ENCODE measurements around a stretch of chr20.

GRCh38 chr20:7803561-7804345 is 136.5 kb downstream of the HAO1 start:
- PRO-cap = no peak

DNA sequence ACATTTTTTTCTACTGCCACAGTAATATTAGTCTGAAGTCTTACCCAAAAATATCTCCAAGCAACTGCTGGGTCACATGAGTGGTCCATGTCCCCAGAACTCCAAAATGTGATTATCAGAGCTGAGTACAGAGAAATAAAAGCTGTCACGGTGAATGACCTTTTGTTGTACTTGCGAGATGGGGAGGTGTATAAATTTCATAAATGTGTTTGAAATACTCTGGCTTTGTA is 2.5 kb downstream of the HAO1 start:
- PRO-cap = no peak

DNA sequence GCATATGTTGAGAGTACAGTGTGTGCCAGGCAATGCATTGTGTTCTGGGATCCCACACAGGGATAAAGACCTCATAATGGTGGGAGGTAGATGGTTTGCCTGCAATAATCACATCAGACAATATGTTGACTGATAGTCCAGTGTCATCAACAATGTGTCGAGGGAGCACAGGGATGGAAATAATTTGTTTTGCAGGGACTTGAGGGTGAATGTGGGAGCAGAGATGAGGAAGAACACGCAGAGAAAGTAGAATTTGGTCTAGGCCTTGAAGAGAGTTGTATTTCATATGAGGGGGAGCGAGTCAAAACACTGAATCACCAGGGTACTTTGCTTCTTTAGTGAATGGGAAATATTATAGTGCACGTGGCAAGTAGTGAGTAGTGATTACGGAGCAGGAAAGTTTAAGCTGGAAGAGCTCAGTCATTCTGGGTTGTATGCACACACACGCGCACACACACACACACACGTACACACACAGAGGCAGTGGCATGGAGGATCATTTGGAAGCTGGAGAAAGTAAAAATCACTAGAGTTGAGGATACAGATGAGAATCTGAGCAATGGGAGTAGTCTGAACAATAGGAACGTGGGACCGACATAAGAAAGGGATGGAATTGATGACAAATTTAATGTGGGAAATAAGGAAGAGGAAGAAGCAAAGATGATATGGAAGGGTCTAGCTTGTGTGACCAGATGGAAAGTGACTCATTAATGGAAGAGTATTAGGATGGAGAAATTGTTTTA is 70.8 kb downstream of the PLCB1 start:
- PRO-cap = no peak

DNA sequence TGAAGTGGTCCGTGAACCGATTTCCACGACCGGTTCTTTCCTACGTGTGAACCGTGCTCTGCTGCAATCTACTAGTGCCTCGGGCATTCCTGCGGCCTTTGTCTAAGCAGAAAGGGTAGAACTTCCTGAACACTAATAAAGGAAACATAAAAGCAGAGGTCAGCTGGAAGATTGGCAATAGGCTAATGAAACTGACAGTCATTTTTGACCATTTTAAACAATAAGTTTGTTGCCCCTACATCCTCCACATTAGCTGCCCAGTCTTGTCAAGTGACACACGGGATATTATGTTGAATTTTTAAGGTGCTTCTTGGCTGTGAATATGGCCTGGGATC is 410.1 kb downstream of the PLCB1 start:
- PRO-cap = no peak

GRCh38 chr20:8600986-8601215 is 468.0 kb upstream of the PLCB4 start:
- PRO-cap = no peak

DNA sequence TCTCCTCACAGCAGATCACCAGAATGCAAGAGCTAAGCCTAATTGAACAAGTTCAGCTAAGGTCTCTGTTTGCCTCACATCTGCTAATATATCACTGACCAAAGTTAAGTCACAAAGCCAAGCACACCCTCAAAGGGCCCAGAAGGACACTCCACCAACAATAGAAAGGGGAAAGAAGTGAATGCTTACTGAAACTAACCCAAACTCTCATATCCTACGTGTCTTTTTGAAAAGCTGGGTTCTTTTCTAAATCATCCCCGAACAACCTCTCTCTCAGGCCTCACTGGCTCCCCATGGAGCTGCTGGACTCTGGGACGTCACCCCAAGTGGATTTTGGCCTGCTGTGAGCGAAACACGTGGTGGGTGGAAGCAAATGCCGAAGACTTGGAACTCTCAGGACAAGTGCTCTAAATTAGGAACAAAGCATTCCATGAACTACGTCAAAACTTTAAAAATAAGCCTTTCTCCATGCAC is 167.5 kb upstream of the PLCB4 start:
- PRO-cap = no peak

DNA sequence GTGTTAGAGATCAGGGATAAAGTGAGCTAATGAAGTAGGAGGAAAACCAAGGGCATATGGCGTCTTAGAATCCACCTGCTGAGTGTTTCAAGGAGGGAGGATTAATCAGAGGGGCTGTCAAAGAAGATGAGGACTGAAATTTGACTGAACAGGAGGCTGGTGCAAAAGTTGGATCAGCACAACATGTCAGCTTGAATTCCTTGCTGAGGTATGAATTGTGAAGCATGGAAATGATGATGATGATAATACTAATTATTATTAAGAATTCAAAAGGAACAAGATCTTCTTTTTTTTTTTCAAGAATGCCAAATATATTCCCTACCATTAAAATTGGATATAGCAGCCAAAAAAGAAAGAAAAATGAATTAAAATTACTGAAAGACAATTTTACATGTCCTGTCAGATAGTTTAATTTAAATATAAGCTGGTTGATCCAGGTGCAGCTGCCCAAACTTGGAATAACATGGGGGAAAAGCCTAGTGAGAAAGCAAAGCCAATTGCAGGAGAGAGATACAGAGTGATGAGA is 39.5 kb downstream of the PLCB4 start:
- PRO-cap = no peak

DNA sequence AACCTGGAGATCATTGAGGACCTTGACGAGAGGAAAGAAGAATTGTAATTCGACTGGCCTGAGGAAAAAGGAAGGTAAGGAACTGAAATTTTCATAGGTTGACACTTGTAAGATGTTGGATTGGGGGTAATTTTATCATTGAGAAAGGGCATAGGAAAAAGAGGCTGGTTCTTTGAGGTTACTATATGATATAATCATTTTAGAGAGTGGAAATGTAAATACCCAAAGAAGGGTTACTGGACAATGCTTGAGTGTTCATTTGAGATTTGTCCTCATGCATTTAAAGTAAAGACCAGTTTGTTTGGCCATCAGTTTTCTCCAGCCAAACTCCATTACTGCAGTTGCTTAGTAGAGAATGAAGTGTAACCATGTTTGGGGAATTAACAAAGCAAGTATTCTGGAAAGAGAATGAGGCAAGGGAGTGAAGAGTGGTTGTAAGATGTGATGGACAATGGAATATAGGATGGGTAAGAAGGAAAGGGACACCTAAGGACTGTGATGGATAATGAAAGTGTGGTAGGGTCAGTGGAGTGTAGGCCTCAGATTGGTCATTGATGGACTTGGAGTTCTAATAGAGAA is 165.8 kb downstream of the PLCB4 start:
- PRO-cap = no peak

- PRO-cap = no peak
Measured at GRCh38 chr20:9261713-9262301, 192.9 kb downstream of the PLCB4 start.

GRCh38 chr20:9307552-9307994 is 206.8 kb upstream of the LAMP5 start:
- PRO-cap = no peak

DNA sequence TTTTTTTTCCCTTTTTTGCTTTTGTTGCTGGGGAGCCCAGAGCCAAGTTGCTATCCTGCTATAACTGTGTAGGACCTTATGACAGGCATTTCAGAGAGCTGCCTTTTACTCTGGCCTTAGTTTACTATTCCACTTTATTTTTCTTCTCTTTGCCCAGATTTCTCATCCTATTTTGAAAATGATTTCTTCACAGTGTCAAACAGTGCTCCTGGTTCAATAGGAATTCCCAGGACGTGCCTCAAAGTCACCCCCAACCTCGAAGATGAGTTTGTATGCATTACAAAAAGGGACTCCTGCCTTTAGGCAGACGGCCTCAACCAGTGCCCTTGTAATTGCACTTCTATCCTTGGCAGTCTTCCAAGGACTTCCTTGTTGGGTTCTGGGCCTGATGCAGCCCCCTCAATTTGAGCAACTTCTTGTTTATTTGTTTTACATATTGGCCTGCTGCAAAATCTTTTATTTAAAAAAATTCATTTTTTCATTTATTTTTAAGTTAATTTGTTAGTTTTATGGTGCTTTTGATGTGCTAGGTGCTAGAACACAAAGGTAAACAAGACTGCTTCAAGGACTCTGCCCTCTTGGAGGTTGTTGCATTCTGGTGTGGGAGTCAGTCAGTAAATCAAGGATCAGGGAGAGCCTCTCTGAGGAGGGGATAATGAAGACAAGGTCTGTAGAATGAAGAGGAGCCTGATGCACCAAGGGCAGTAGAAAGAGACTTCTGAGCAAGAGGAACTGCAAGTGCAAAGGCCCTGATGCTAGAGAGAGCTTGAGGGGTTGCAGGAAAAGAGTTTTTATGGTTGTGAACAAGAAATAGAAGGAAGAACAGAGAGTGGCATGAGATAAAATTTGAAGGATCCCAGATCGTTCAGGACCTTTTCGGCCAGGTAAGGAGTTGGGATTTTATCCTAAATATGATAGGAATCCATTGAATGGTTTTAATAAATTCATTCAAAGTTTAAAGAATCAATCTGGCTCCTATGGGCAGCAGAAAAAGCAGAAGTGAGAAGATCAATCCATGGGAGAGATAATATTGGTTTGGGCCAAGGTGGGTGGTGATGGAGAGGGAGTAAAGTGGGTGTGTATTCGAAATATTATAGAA is 181.4 kb upstream of the LAMP5 start:
- PRO-cap = no peak

DNA sequence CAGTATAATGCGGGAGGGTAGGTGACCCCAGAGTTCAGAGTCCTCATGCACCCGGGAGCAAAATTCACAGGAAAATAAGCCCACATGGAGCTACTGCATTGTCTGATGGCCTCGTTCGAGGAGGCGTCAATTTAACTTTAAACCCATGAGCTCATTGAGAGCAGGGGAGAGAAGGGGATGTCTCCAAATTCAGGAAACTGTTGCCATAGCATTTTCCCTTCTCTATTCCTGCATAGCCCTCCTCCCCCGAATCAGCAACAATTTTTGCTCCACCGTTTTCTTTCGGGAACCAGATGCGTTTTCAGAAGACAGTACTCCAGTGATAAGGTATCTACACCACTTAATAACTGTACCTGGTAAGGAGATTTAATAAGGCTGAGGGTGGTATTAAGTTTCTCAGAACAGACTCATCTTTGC is 315 bp upstream of the LAMP5 start:
- PRO-cap = no peak

- PRO-cap = no peak
Measured at GRCh38 chr20:9515611-9516238, 1.3 kb downstream of the LAMP5 start.

- PRO-cap = no peak
Measured at GRCh38 chr20:10397709-10397908, 36.4 kb downstream of the MKKS start.

DNA sequence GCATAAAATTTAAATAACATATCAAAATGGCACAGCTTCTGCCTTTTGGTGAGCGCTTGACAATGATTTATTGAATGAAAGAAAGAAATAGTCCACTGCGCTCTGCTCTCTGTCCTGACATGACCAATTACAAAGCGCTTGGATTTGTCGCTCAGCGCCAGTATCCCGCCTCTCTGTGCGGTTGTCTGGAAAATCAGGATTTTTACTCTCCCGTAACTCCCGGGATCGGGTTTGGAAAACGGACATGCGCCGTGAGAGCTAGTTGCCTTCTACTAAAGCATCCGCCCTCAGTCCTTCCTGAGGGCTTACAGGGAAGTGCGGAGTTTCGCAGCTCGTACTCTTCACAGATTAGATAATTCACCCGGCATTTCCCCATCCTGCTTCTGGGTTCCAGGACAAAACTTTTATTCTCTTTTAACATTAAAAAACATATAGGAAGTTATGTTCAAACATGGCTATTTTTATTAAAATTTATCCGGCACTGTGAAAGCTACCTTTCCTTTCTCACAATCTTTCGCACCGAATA is 428 bp upstream of the MKKS start:
- PRO-cap = unidirectional peak, plus-strand start at position 289 of the sequence

DNA sequence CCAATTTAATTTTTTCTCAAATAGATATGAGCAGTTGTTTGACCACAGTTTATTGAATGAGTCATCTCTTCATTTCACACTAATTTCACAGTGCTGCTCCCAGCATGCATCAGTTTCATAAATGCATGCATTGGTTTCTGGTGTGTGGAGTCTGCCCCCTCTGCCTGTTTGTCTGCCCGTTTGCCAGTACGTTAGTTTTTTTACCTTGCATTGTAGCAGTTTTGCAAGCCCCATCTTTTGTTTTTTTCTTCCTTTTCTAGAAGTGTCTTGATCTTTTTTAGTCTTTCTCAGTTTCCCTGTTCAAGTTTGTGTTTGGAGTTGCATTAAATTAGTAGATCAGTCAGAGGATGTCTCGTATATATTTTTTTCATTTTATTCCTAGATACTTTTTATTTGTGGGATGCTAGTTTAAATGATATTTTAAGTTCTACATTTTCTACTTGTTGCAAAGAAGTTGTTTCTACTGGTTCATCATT is 12.0 kb downstream of the SLX4IP start:
- PRO-cap = no peak

GRCh38 chr20:10613713-10614259 is 60.0 kb downstream of the JAG1 start:
- PRO-cap = unidirectional peak, minus-strand start at chr20:10614002

GRCh38 chr20:10622486-10623533 is 51.0 kb downstream of the JAG1 start:
- PRO-cap = no peak

- PRO-cap = no peak
Measured at GRCh38 chr20:10634379-10635213, 39.2 kb downstream of the JAG1 start.

GRCh38 chr20:10636967-10637471 is 36.8 kb downstream of the JAG1 start:
- PRO-cap = no peak

Measured in LUHMES (cell line).